Aortic smooth muscle cell (primary cell): ENCODE results near the genes XPNPEP1 and MXI1.

DNA sequence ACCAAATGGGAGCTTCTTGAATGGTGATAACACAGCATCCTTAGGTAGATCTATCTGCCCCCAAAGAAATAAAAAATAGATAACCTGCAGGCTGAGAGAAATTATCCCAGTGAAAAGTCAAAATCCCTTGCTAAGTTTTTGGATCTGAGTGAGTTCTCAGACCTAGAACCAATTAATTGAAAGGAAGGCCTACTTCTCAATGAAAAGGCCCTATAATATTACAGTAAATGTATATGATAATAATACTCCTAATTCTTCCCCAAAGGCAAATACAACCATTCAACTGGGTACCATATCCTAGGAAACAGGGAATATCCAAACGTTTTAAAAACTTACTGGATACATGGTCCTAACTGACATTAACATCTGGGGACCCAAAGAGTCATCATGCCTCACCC is 670.2 kb downstream of the XPNPEP1 start:
- RRBS: no CpG with 5 or more reads among the region's 1 CpG

- RRBS: 5% methylated on average over 35 of the region's 110 CpGs
Observed at GRCh38 chr10:109922721-109923950, at the start of gene XPNPEP1. TSS of gene XPNPEP1 (minus strand) at chr10:109923511.

GRCh38 chr10:110005693-110006383 is 1.9 kb upstream of the ADD3 start:
- RRBS: no CpG with 5 or more reads among the region's 10 CpGs

- RRBS: no CpG with 5 or more reads among the region's 3 CpGs
Observed at GRCh38 chr10:110048082-110048548, 40.3 kb downstream of the ADD3 start.

GRCh38 chr10:110048818-110049504 is 41.2 kb downstream of the ADD3 start:
- RRBS: no CpG with 5 or more reads among the region's 6 CpGs

- RRBS: no CpG with 5 or more reads among the region's 3 CpGs
Observed at GRCh38 chr10:110081759-110082455, 74.1 kb downstream of the ADD3 start.

DNA sequence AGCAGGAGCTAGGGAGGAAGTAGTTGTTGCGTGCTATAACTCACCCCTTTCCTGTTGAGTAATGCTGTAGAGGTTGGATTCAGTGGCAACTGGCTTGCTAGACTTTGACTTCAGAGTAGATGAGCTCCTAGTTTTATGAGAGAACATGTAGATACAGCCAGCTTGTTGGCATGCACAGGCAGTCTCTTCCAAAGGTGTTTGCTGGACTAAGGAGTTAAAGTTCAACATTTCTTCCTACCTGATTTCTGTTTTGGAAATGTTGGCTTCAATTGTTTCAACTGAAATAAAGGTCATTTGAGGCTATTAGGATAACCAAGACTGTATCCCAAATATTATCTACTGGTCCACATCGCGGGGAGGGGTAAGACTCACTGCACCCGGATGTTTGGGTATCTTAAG is 66.1 kb upstream of the MXI1 start:
- RRBS: no CpG with 5 or more reads among the region's 4 CpGs

DNA sequence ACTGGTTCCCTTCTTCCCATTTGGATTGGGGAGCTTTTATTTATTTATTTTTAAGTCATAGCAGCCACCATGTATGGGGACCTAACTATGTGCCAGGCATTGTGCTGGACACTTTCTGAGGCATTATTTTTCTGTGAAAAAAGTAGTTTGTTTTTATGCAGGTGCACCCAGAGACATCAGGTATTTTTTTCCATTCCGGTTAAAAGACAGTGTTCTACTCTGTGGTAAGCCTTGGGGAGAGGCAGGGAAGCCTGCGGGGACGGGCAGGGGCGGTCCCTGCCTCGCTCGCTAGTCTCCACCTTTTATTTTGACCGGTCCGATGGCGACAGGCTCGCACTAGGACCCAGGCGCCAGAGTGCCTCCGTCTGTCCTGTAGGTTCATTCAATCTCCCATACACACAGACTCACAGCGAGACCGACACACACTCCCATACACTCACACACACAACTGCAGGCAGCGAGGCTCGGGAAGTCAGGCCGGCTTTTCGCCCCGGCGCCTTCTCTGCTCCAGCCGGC is at the start of gene MXI1:
Gene MXI1, plus strand, starts transcription at position 393 of the 516 bp plus-strand sequence.
- RRBS: 4% methylated on average over 4 of the region's 21 CpGs

DNA sequence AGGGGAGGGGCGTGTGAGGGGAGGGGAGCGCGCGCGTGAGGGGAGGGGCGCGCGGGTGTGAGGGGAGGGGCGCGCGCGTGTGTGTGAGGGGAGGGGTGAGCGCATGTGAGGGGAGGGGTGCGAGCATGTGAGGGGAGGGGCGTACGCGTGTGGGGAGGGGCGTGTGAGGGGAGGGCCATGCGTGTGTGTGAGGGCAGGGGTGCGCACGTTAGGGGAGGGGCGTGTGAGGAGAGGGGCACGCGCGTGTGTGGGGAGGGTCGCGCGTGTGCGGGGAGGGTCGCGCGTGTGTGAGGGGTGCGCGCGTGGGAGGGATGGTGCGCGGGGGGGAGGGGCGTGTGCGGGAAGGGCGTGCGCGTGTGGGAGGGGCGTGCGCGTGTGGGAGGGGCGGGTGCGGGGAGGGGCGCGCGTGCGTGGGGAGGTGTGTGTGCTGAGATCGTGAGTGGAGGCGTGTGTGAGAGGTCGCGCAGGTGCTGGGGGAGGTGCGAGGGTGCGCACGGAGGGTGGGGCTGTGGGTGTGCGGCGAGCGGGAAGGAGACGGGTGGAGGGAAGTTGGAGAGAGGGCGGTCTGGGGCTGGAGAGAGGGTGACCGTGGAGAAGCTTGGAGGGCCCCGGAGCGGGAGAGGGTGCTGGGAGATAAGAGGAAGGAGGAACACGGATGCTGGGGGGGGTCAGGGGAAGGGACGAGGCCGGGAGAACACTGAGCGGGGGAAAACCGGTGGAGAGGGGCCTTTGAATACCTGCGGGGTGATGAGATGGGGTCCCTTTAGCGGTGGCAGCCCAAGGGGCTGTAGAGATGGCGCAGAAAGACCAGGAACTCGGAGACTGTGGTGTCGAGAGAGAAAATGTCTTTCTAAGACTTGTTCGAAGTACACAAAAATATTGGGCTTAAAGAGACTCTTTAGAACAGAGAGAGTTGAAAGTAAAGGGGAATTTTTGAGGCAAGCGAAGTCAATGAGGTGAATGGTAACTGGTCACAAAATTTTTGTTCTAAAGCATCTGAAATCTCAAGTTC is 19.8 kb downstream of the MXI1 start:
- RRBS: 3% methylated on average over 4 of the region's 78 CpGs

DNA sequence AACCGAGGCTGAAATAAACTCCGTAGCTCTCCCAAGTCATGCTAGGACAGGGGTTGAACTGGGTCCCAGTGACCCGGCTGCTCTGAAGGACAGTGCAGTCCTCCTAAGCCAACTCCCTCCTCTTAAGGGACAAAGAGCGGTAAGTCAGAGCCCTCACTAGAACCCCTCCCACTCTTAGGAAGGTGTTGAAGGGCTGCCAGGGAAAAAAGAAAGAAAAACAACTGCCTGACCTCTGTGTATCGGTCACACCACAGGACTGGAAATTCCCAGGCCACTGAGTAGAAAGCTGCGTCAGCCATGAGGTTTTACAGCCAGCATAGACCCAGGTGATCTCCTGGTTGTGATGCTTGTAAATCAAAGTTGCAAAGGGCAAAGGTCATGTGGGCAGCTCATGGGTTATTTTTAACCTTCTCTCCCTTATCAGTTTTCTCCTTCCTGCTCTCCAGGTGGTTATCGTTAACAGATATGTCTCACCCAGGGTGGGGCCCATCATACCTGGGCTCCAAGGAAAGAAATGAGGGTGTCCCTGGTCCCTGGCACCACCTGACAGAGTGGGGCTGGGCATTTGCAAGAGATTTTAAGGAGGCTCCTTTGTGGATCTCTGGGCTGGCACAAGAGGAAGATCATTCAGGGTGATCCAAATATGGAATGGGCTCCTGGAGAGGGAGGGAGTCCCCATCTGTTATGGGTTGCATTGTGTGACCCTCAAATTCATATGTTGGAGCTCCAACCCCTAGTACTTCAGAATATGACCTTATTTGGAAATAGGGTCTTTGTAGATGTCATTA is 91.1 kb upstream of the SMNDC1 start:
- RRBS: no CpG with 5 or more reads among the region's 7 CpGs

DNA sequence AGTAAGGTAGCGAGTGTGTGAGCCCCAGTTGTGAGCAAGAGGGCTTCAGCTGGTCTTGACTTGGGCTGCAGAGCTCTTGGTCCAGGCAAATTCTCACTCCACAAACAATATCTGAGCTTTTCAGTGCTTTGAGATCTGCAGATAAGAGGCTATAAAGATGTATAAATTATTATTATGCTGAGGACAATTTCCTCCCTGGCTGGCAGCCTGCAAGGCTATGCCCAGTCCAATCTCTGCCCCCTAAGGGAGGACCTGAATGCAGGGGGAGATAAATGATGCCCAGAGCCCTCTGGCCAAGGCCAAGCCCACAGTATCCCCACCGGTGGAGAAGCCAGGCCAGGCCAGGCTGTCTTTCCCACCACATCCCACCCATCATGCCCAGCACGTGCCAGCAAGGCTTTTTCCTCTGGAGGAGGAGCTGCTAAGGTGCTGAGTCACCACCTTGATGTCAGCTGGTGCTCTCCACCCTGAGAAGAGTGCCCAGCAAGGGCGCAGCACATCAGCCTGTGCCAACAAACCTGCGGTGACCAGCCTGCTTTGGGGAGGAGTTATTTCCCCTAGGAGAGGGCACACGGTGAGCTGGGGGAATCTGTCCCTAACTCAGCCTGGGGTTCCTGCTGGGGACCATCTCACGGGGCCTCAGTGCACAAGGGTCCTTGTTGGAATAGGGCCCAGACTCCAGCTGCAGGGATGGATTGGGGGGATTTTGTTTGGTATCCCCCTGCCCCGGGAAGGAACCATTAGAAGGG is 80.4 kb upstream of the DUSP5 start:
- RRBS: no CpG with 5 or more reads among the region's 8 CpGs

- RRBS: no CpG with 5 or more reads among the region's 2 CpGs
Observed at GRCh38 chr10:110491255-110491597, 6.5 kb upstream of the DUSP5 start.

DNA sequence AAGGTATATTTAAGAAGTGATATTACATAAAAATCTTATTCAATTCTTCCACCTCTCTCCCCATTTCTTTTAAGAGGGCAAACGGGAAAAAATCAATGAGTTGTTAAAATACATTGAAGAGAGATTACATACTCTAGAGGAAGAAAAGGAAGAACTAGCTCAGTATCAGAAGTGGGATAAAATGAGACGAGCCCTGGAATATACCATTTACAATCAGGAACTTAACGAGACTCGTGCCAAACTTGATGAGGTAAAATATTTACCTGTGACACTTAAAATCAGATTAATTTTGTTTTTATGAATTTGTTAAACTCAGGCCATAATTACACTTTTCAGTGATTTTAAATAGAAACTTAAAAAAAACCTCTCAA is 14.3 kb downstream of the SMC3 start:
- RRBS: no CpG with 5 or more reads among the region's 4 CpGs

GRCh38 chr10:110750909-110751326 is 106.8 kb downstream of the RBM20 start:
- RRBS: no CpG with 5 or more reads among the region's 2 CpGs

DNA sequence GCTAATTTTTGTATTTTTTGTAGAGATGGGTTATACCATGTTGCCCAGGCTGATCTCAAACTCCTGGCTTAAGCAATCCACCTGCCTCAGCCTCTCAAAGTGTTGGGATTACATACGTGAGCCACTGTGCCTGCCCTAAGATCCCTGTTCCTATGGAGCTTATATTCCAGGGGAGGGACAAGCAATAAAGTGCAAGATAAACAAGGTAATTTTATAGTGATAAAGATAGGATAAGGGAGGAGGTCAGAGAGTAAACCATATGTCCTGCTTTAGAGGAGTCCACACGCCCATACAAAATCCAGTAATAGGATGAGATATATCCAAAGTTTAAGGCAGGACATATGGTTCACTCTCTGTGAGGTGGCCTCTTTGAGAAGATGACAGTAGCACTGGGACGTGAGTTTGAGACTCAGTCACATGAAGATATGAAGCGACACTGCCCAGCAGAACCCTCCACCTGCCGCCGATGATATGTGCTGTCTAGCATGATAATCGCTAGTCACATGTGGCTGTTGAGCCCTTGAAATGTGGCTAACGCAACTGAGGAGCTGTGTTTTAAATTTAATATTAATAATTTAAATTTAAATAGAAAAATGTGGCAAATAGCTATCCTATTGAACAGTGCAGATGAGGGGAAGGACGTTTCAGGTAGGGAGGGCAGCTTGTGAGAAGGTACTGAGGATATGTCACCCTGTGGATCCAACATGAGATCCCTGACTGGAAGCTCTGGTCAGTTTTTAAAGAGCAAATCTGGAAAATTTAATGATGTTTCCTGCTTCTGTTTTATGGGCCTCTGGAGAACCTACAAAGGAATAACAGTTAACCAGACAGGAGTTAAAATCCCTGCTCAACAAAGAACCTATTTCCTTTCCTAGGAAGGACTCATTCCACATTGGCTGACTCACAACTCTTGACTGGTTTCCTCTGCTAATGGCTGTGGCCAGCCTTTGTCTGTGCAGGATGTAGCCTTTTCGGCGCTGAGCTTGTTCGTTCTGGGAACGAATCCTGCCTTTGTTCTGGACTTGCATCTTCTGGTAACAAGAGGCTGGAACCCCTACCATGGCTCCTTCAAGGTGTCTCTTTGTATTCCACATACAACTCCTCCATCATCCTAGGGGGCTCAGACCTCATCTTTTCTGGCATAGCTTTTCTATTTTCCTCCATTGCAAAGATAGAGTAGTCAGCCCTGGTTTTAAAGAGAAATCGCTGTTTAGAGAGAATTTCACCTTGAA is 113.1 kb upstream of the PDCD4 start:
- RRBS: no CpG with 5 or more reads among the region's 14 CpGs

GRCh38 chr10:110794657-110795825 is 76.7 kb upstream of the PDCD4 start:
- RRBS: no CpG with 5 or more reads among the region's 9 CpGs

DNA sequence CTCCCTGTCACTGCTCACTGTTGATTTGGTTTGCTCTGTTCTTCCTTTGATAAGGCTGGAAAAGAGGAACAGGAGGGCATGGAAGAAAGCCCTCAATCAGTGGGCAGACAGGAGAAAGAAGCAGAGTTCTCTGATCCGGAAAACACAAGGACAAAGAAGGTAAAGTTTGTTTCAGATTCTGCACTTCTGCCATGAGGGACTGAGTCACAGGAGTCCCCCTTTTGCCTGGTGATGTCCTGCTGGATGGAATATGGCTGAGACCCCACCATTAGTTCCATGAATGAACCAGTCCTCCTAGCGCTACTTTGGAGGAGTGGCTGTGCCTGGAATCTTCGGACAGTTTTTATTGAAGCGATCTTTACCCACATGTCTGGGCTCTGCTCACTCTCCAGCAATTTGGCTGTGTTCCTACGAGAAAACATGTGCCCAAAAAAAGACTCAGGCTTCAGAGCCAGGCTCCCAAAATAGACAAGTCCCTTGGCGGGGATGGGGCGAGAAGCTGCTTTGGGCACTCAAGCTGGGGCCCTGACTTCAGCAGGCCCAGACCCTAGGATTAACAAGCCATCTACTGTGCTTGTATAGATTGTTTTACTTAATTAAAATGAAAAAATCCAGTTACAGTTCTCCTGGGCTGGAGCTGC is 51.6 kb upstream of the PDCD4 start:
- RRBS: no CpG with 5 or more reads among the region's 7 CpGs

GRCh38 chr10:110821331-110821947 is 50.3 kb upstream of the PDCD4 start:
- RRBS: no CpG with 5 or more reads among the region's 10 CpGs

DNA sequence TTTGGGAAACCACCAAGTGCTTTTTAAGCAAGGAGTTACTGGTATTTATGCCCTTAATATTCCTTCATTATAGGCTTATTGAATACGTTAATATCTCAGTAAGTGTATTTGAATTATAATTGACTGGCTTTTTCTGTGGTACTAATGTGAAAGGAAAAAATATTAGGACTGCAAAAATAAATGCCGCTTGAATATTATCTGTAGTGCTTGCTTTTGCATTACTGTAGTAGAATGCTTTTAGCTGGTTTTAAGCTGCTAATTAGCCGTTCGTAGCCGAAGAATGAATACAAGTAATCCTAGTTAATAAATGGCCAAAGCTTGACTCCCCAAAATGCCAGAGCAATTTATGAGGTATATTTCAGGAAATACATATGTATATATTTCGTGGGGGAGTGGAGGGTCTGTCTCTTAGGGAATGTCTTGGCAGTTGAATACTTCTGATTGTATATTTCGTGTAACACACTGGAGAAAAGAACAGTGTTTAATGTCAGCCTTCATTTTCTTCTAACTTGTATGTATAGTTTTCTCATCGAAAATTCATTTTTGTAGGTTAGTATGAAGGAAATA is 1.4 kb downstream of the PDCD4 start:
- RRBS: no CpG with 5 or more reads among the region's 8 CpGs

GRCh38 chr10:110884095-110885007 is 12.6 kb downstream of the PDCD4 start:
- RRBS: no CpG with 5 or more reads among the region's 11 CpGs